Skeletal muscle tissue (tissue), 7 donors: ENCODE data around the gene CCDC40.

- PRO-cap, 3 experiments = no peak in any of the 3 experiments
- RAMPAGE, long total RNA = no peak
- RRBS, 2 experiments = no CpG with 5 or more reads among the region's 15 CpGs
These were observed 30.0 kb upstream of the USP36 start for GRCh38 chr17:78870613-78871060.

- PRO-cap, 3 experiments = no peak in any of the 3 experiments
- RAMPAGE, long total RNA = no peak
- RRBS, 2 experiments = no CpG with 5 or more reads among the region's 30 CpGs
These were observed 6.5 kb downstream of the CEP295NL start for GRCh38 chr17:78896255-78897212.

DNA sequence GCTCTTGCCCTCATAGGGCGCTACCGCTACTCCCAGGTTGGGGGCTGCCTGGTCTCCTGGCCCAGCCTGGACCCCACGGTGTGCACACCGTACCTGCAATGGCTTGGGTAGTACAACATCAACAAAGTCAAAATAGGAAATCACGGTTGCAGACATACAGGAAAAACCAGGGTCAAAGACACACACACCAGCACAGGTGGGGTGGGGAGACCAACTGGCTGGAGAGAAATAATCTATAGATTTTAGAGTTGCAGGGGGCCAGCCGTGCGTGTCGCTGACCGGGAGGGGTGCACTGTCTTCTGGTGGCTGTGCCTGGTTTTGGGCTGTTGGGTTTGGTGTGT lies 17.6 kb downstream of the ENGASE start:
- PRO-cap, 3 experiments = no peak in any of the 3 experiments
- RAMPAGE, long total RNA = no peak
- RRBS, 2 experiments = no CpG with 5 or more reads among the region's 9 CpGs

DNA sequence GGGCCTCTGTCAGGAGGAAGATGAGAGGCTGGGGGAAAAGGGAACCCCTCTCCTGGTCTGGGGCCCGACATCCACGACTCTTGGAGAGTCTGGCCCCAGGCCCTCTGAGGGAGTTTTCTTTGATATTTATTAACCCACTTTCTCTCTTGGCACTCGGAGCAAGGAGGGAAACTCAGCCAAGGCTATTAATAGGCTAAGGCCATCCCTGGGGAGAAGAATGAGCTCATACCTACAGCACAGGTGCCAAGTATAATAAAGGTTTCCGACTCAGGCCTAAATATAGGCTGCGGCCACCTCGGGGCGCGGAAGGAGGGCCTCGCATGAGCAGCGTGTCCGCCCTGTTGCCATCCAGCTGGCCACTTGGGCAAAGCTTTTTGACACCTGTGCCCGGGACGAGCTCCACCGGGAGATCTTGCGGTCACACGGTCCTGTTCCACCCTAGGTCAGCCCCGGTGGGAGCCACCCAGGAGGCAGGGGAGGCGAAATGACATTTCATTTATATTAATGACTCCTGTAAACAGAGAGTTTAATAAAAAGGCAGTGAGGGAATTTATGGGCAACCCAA lies 232.3 kb downstream of the ENGASE start:
- PRO-cap, 3 experiments = no peak in any of the 3 experiments
- RAMPAGE, long total RNA = no peak
- RRBS, 2 experiments = 20 to 25% methylated on average over 4 of the region's 18 CpGs

DNA sequence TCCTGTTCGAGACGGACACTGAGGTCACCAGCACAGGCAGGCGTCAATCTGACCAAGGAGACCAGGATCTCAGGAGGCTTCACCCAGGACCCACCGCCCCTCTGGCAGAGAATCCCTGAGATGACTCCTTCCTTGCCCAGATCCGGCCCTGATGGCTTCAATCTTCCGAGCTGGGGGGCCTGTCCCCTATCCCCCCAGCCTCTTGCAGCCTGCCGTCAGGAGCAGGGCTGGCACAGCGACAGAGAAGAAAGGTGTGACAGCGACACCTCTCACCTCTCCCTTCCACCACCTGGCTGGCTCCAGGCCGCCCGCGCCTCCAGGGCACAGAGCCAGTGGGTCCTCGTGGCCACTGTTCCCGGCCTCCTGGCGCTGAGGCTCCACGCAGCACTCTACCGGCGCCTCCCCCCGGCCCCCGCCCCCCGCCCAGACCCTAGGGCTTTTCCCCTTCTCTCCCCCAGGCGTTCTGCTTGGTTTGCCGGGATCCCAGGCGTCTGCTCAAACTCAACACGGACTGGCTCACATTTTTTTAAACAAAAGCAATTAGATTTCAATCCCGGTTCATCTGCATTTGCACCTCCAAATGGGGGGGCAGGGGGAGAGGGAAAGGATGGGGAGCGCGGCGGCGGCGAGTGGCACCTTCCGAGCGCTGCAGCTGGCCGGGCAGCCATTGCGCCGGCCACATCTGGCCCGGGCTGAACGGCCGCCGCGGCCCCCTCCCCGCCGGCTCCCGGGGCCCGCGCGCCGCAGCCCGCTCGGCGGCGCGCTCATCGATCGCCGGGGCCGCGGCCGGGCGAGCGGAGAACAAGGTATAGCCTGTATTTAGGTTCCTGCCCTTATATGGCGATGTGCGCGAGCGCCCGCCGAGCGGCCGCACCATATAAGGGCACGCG lies 12.8 kb upstream of the CBX8 start:
- PRO-cap, 3 experiments = no peak in any of the 3 experiments
- RAMPAGE, long total RNA = no peak
- RRBS, 2 experiments = 2 to 3% methylated on average over 36 of the region's 71 CpGs

GRCh38 chr17:79837884-79838120 lies 1.4 kb downstream of the CBX4 start:
- PRO-cap, 3 experiments = no peak in any of the 3 experiments
- RAMPAGE, long total RNA = no peak
- RRBS, 2 experiments = no CpG with 5 or more reads among the region's 9 CpGs

DNA sequence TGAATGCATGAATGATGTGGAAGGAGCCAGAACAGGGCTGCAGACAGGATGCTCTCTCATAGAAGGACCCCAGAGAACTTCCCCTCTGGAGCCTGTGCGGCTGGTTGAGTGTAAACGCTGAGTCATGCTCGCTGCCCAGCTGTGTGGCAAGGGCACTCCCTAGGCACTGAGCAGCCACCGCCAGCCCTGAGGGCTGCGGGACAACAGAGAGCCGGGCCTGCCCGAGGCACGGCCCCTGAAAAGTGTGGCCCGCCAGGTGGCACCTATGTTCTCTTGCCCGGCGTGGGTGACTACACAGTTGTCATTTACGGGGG lies 94.6 kb upstream of the CBX4 start:
- PRO-cap, 3 experiments = no peak in any of the 3 experiments
- RAMPAGE, long total RNA = no peak
- RRBS, 2 experiments = 16 to 18% methylated on average over 7 of the region's 12 CpGs

GRCh38 chr17:79949883-79950733 lies 85.6 kb downstream of the TBC1D16 start:
- PRO-cap, 3 experiments = no peak in any of the 3 experiments
- RAMPAGE, long total RNA = no peak
- RRBS, 2 experiments = no CpG with 5 or more reads among the region's 44 CpGs

- PRO-cap, 3 experiments = no peak in any of the 3 experiments
- RAMPAGE, long total RNA = no peak
- RRBS, 2 experiments = 31 to 53% methylated on average over 10 to 14 of the region's 32 CpGs
These were observed 57.7 kb downstream of the TBC1D16 start for GRCh38 chr17:79977882-79978466.

- PRO-cap, 3 experiments = peak in 3 of 3 experiments; most common plus-strand start chr17:80036661 (in 2); most common minus-strand start chr17:80036524 (in 1)
- RAMPAGE, long total RNA = no peak
- RRBS, 2 experiments = under 1 to 2% methylated on average over 29 to 32 of the region's 102 CpGs
These were observed at the start of gene CCDC40 for GRCh38 chr17:80036205-80037194. CCDC40 (plus strand) TSS chr17:80036642.

- PRO-cap, 3 experiments = peak in 2 of 3 experiments; most common plus-strand start chr17:80064429 (in 1); most common minus-strand start chr17:80064253 (in 2)
- RAMPAGE, long total RNA = no peak
- RRBS, 2 experiments = no CpG with 5 or more reads among the region's 26 CpGs
These were observed 27.8 kb downstream of the CCDC40 start for GRCh38 chr17:80064072-80064757.

DNA sequence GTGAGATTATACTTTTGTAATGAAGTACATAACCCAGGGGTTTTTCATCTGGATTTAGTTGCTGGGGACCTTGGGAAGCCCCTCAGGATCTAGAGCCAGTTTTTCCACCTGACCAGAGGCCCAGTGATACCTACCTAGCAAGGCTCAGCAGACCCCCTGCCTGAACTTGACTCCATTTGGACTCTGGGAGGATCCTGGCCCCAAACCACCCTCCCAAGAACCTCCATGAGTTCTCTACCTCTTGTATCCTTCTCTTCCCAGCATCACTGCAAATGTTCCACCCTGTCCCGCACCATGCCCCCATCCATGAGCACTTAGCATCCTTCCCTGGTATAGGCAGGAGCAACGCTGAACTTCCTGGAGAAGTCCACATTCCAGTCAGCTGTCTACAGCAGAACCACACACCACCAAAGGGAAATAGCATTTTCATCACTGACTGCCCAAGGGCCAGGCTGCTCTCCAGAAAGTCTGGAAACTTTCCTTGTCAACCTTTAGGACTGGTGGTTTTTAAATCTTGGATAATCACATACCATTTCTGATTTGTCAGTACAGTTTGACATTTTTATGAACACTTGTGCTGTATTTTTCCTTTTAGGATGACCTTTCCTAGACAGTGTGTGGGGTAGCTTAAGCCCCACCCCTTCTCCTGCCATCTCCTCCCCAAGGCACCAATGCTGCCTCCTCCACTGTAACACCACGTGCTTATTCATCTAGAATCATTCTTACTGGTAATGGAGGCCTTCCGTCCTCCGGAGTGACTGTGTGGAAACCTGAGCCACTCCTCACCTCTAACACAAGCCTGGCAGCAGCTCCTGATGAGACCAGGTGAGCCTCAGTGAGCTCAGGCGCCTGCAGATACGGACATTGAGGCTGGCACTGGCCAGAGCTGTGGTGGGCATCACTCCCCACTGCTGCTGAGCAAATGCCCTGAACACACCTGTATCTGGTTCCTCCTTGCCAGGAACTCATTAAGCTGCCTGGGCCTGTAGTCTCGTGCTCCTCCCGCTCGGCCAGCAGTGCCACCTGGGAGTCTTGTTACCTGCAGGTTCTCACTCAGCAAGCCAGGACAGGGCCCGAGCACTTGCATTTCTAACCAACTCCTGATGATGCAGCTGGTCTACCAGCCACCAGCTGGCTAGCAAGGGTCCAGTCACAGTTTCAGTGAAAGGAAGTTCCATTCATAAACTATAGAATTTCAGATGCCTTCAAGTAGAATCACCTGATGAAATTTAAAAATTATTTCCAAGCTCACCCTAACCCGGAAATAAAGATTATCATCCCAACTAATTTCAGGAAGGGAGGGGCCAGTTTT lies 13.6 kb downstream of the EIF4A3 start:
- PRO-cap, 3 experiments = no peak in any of the 3 experiments
- RAMPAGE, long total RNA = no peak
- RRBS, 2 experiments = 76% methylated on average over 1 of the region's 12 CpGs

- PRO-cap, 3 experiments = no peak in any of the 3 experiments
- RAMPAGE, long total RNA = no peak
- RRBS, 2 experiments = no CpG with 5 or more reads among the region's 41 CpGs
These were observed 892 bp downstream of the EIF4A3 start for GRCh38 chr17:80145706-80146765.

DNA sequence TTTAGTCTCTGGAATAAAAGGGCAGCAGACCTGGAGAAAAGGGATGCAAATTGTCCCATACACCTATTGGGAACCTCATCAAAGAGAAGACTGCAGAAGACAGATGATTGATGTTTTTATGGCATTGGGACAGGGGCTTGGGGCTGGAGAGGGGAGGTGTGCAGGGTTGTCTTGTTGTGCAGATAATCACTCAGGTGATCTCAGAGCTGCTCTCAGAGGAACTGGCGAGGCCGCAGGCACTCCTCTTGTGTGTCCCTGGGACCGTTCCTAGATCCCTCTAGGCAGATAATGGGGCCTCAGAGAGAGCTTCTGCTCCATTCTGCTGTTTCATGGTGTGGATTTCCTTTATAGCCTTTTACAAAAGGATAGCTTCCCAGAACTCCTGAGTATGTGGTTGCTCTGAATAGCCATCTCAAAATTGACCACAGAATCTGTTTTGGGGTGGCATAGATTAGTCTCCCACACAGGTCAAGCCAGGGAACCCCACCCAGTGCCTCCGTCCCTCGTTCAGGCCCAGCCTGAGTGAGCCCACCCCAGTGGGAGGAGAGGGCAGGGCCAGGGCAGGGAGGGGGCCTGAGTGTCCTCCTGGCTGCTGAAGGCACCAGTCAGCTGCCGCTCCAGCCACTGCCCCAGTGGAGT lies 1.7 kb downstream of the RNF213 start:
- PRO-cap, 3 experiments = no peak in any of the 3 experiments
- RAMPAGE, long total RNA = no peak
- RRBS, 2 experiments = no CpG with 5 or more reads among the region's 6 CpGs

DNA sequence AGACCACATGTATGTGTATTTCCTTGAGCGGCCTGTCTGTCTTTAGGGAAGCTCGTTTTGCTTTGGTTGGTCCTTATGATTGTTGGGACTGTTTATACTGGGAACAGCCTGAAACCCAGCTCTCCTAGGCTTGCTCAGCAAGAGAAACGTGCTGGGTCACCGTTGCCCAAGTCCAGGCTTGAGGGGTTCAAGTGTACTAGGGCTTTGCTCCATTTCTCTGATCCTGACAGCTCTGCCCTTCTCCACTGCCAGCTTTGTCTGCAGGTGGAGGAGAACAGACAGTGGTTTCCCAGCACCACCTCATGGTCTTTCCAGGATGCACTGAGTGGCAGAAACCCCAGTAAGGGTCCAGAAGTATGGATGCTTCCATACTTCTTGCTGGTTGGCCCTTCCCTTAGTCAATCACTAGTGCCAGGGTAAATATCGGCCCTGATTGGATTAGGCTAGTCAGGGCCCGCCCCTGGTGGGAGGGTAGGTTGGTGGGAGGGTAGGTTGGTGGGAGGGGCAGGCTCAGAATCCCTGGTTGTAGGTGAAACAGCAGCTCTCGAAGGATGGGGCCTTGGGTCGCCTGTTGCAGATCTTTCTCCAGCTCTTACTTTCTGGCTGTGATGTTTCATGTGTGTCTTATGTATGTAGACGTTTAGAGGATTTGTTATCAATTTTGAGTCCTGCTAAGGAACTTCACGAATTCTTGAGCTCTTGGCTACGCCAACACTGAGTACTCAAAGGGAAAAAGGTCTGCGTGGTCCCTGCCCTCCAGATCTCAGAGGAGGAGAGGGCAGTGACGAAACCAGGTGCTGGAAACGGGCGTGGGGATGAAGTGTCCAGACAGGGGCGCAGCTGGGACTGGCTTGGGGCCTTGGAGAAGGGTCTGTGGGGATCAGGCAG lies 10.2 kb downstream of the RNF213 start:
- PRO-cap, 3 experiments = no peak in any of the 3 experiments
- RAMPAGE, long total RNA = no peak
- RRBS, 2 experiments = no CpG with 5 or more reads among the region's 16 CpGs

DNA sequence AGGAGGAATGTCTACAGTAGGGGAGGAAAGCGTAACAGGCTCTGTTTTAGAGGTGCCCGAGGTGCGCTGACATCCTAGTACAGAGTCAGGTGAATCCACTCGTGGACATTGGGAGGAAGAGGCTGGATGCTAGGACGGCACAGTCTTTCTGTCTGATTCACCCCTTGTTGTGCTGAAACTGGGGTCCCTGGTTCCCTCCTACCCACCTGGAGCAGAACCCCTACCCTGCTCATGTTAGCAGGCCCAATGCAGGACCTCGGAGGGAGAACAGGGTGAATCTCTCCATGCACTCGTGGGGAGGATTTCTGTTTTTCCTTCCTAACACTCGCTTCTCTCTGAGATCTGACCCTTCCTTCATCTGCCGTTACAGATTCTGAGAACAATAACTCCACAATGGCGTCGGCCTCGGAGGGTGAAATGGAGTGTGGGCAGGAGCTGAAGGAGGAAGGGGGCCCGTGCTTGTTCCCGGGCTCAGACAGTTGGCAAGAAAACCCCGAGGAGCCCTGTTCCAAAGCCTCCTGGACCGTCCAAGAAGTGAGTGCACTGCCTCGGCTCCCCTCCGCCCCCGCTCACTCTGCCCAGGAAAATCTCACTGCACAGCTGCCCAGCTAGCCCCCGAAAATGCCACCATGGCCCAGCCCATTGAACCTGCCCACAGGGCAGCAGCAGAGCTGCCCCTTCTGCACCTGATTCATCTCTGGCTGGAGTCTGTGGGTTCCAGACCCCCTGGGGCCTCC lies 12.4 kb downstream of the RNF213 start:
- PRO-cap, 3 experiments = no peak in any of the 3 experiments
- RAMPAGE, long total RNA = no peak
- RRBS, 2 experiments = no CpG with 5 or more reads among the region's 20 CpGs

DNA sequence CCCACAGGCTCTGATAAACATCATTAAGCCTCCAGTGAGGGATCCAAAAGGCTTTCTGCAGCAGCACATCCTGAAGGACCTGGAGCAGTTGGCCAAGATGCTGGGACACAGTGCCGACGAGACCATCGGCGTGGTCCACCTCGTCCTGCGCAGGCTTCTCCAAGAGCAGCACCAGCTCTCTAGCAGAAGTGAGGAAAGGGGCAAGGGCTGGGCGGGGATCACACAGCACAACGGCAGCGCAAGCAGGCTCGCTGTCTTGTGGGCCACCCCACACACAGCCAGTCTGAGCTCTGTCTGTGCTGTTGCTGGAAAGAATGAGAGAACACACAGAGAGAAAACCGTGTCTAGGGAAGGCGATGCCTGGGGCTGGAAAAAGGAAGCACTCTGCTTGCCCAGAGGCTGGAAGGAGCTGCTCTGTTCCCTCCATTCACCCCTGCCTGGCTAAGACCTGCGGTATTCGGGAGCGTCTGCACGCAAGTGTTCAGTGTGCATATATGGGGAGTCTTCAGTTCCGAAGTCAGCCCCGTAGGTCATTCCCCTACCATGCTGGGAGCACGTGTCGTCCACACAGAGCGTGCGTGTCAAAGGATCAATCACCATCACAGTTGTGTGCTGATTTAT lies 33.3 kb upstream of the ENDOV start:
- PRO-cap, 3 experiments = no peak in any of the 3 experiments
- RAMPAGE, long total RNA = no peak
- RRBS, 2 experiments = no CpG with 5 or more reads among the region's 22 CpGs

DNA sequence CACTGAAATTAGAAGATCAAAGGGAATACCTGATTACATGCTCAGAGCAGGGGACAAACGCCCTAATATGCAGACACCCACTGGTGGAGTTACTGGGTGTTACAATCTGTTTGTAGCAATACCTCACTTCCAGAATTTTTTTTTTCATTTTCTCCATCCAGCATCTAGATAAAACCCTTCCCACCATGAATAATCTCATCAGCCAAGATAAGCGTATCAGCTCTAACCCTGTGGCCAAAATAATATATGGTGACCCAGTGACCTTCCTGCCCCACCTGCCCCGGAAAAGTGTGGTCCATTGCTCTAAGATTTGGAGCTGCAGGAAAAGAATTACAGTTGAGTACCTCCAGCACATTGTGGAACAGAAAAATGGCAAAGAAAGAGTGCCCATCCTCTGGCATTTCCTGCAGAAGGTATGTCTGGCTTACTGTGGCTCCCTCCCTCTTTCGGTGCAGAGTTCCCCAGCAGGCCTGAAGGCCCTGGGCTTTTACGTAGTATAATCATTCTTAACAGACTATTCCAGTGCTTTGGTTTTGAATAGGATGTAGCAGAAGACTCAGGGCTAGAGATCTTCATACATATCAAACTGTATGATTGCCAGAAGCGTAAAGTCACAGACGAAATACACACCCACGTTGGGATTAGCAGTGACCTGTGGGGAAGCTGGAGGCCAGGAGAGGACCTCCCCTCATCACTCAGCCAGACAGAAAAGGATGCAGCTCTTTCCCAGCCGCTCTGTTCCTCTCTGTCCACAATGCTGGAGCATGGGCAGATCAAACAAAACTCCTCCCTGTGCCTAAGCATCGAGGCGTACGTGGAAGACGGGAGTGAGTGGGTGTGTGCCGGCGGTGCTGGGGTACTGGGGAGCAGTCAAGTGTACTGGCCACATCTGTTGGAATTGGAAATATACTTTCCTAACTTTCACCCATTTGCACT lies 31.2 kb upstream of the ENDOV start:
- PRO-cap, 3 experiments = no peak in any of the 3 experiments
- RAMPAGE, long total RNA = no peak
- RRBS, 2 experiments = no CpG with 5 or more reads among the region's 15 CpGs

DNA sequence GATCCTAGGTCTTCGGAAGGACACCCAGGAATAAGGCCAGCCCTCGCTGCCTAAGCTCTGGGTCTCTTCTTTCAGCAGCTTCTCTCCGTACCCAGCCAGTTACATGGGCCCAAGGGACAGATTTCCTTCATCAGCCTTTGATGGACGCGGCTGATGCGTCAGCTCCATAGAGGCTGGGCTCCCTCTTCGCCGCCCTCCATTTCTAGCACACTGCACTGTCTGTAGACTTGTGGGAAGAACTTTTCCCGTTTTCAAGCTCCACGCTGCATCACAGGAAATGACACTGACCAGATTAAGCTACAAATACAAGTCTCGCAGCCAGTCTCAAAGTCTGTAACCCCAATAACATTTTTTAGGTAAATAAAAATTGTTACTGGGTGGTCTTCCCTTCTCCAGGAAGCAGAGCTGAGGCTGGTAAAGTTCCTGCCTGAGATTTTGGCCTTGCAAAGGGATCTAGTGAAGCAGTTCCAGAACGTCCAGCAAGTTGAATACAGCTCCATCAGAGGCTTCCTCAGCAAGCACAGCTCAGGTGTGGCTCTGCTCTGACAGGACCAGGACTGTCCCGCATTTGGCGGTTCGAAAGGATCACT lies 30.2 kb upstream of the ENDOV start:
- PRO-cap, 3 experiments = no peak in any of the 3 experiments
- RAMPAGE, long total RNA = no peak
- RRBS, 2 experiments = no CpG with 5 or more reads among the region's 15 CpGs

DNA sequence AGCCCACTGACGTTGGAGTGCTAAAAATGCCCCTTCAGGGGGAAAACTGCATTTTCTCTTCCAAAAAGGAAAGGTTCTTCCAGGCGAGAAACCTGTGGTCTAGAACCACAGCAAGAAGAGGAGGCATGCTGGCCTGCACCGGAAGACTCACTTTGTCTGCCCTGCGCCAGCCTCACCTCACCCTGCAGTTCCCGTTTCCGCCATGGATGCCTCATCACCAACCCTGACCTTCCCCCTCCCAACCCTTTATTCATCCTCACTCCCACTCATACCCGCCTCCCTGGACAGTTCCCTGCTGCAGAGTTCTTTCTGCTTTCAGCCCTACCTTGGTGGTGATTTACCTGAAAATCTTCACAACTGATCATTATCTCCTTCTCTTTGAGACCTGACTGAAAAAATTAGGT lies 19.2 kb upstream of the ENDOV start:
- PRO-cap, 3 experiments = no peak in any of the 3 experiments
- RAMPAGE, long total RNA = no peak
- RRBS, 2 experiments = no CpG with 5 or more reads among the region's 7 CpGs